SK-N-SH (cell line): ENCODE measurements around the gene FGF2.

GRCh38 chr4:121072976-121073344, 625 bp upstream of the NDNF start:
- RRBS, result no CpG with 5 or more reads among the region's 12 CpGs
CAGE:
- cytosol, long polyA plus RNA, result no peak
- long polyA plus RNA, result no peak
- nucleus, long polyA plus RNA, result no peak

- RRBS, result no CpG with 5 or more reads among the region's 4 CpGs
CAGE:
- cytosol, long polyA plus RNA, result no peak
- long polyA plus RNA, result no peak
- nucleus, long polyA plus RNA, result no peak
Measured at GRCh38 chr4:121214068-121214329, 49.9 kb upstream of the TNIP3 start.

- RRBS, result no CpG with 5 or more reads among the region's 1 CpG
CAGE:
- cytosol, long polyA plus RNA, result no peak
- long polyA plus RNA, result no peak
- nucleus, long polyA plus RNA, result no peak
Measured at GRCh38 chr4:121681511-121681803, 15.3 kb downstream of the ANXA5 start.

- RRBS, result 2% methylated on average over 3 of the region's 43 CpGs
CAGE:
- cytosol, long polyA plus RNA, result no peak
- long polyA plus RNA, result no peak
- nucleus, long polyA plus RNA, result no peak
Measured at GRCh38 chr4:121697036-121697567, 322 bp upstream of the ANXA5 start.

- RRBS, result no CpG with 5 or more reads among the region's 4 CpGs
CAGE:
- cytosol, long polyA plus RNA, result no peak
- long polyA plus RNA, result no peak
- nucleus, long polyA plus RNA, result no peak
Measured at GRCh38 chr4:122155586-122156277, 3.6 kb downstream of the BLTP1 start.

DNA sequence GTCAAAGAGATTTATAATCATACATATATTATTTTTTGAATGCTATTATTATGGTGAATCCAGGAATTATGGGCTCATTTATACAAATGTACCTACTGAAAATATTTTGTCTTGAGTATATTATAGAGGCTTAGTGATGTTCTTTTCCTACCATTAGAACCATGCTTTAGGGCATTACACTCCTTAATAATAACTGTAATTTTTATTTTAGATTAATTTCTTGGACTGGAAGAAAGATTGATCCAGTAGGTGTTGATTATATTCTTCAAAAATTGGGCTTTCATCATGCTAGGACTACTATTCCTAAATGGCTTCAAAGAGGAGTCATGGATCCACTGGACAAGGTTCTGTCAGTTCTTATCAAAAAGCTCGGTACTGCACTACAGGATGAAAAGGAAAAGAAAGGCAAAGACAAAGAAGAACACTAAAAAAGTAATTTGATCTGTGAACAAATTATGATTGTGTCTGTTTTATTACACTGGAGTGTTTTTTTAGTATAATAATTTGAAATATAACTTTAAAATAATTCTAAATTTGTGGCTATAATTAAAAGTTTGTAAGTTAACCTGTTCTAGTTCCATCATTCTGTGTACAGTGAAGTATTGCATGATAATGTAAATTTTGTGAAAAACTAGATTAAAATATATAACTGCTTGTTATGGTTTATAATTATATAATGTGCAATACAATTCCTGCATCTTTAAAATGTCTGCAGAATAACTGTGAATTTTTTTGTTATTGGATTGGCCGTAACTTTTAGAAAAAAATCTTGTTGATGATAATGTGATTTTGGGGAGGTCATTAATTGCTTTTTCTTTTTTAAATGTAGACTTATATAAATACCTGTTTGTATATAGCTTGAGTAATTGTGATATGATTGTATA, 16.7 kb upstream of the ADAD1 start:
- RRBS, result no CpG with 5 or more reads among the region's 2 CpGs
CAGE:
- cytosol, long polyA plus RNA, result no peak
- long polyA plus RNA, result no peak
- nucleus, long polyA plus RNA, result no peak

- RRBS, result 94% methylated on average over 8 of the region's 40 CpGs
CAGE:
- cytosol, long polyA plus RNA, result no peak
- long polyA plus RNA, result no peak
- nucleus, long polyA plus RNA, result no peak
Measured at GRCh38 chr4:122379078-122379599, 328 bp downstream of the ADAD1 start.

GRCh38 chr4:122673230-122673723, 52.4 kb upstream of the IL21 start:
- RRBS, result no CpG with 5 or more reads among the region's 2 CpGs
CAGE:
- cytosol, long polyA plus RNA, result no peak
- long polyA plus RNA, result no peak
- nucleus, long polyA plus RNA, result no peak

- RRBS, result 69% methylated on average over 2 of the region's 8 CpGs
CAGE:
- cytosol, long polyA plus RNA, result no peak
- long polyA plus RNA, result no peak
- nucleus, long polyA plus RNA, result no peak
Measured at GRCh38 chr4:122700078-122700716, 32.3 kb upstream of the BBS12 start.

DNA sequence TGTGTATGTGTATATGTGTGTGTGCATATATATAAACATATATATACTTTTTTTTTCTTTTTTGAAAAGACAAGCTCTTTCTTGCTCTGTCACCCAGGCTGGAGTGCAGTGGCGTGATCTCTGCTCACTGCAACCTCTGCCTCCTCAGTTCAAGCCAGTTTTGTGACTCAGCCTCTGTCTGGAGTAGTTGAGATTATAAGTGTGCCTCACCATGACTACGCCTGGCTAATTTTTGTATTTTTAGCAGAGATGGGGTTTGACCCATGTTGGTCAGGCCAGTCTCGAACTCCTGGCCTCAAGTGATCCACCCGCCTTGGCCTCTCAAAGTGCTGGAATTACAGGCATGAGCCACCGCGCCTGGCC, 33.2 kb downstream of the BBS12 start:
- RRBS, result no CpG with 5 or more reads among the region's 6 CpGs
CAGE:
- cytosol, long polyA plus RNA, result no peak
- long polyA plus RNA, result no peak
- nucleus, long polyA plus RNA, result no peak

DNA sequence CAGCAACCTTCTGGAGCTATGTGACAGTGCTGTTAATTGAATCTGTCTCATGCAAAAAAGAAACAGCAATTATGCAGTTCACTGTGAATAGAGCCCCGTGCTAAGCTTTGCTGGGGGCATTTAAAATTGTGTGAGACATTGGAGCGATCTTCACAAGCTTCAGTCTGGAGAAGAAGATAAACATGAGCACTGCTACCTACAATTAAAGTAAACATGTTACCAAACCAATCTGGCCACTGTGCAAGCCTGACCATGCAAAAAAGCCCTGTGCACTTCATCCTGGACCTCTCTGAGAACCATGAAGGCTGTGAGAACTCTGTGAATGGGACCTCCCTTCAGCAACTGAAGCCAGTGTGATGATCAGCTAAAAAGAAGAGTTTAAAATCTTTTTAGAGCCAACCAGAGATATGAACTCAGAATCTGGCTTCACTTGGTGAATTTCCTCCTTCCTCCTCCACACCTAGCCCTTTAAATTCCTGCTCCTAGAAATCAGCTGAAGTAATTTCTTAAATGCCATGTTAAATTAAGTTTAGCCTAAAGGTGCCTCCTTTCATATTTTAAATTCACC, 42.8 kb upstream of the FGF2 start:
- RRBS, result no CpG with 5 or more reads among the region's 2 CpGs
CAGE:
- cytosol, long polyA plus RNA, result no peak
- long polyA plus RNA, result no peak
- nucleus, long polyA plus RNA, result no peak

DNA sequence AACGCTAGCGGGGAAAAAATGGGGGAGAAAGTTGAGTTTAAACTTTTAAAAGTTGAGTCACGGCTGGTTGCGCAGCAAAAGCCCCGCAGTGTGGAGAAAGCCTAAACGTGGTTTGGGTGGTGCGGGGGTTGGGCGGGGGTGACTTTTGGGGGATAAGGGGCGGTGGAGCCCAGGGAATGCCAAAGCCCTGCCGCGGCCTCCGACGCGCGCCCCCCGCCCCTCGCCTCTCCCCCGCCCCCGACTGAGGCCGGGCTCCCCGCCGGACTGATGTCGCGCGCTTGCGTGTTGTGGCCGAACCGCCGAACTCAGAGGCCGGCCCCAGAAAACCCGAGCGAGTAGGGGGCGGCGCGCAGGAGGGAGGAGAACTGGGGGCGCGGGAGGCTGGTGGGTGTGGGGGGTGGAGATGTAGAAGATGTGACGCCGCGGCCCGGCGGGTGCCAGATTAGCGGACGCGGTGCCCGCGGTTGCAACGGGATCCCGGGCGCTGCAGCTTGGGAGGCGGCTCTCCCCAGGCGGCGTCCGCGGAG, at the start of gene FGF2:
TSS of gene FGF2 (plus strand) at position 437 of the 527 bp plus-strand sequence.
- RRBS, result 1% methylated on average over 22 of the region's 55 CpGs
CAGE:
- cytosol, long polyA plus RNA, result no peak
- long polyA plus RNA, result no peak
- nucleus, long polyA plus RNA, result no peak

DNA sequence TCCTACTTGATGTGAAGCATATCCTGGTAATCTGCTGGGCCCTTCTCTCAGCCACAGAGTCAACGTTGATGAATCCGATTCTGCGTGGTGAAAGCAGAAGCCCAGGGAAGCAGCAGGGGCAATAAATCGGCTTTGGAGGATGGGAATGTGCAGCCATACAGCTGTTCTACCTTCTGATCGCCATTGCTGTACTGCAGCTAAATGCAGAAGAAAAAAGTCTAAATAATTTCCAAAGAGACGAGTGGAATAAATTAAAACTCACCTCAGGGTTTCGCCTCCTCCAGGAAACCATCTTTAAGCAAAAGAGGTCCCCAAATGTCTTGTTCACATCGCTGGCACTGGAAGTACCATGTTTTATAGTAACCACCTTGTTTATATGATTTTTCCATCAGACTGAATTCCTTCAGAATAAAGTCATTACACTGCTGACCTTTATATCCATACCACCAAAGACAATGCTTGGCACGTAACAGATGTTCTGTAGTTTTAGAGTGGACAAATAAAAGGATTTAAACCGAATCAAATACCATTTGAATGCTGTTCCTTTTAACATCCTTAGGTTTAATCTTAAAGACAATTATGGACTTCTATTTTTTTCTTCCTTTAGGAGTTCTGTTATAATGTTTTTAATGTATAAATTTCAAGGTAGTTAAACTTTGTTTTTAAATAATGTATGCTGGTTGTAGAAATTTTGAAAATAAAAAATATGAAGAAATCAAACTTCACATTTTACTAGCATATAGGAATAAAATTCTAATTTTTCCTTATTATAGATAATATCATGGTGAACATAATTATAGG, 4.7 kb downstream of the NUDT6 start:
- RRBS, result no CpG with 5 or more reads among the region's 10 CpGs
CAGE:
- cytosol, long polyA plus RNA, result no peak
- long polyA plus RNA, result no peak
- nucleus, long polyA plus RNA, result no peak

DNA sequence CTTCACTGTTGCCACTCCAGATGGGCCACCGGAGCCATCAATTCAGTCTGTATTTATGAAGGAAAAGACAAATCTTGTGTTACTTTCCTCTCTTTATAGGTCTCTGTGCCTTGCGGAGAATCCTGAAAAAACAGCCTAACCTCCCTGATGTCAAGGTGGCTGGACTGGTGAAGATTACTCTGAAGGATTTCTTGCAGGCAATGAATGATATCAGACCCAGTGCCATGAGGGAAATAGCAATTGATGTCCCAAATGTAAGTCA, 56.2 kb downstream of the SPATA5 start:
- RRBS, result no CpG with 5 or more reads among the region's 2 CpGs
CAGE:
- cytosol, long polyA plus RNA, result no peak
- long polyA plus RNA, result no peak
- nucleus, long polyA plus RNA, result no peak

GRCh38 chr4:123338538-123338962, 58.0 kb upstream of the SPRY1 start:
- RRBS, result no CpG with 5 or more reads among the region's 5 CpGs
CAGE:
- cytosol, long polyA plus RNA, result no peak
- long polyA plus RNA, result no peak
- nucleus, long polyA plus RNA, result no peak

DNA sequence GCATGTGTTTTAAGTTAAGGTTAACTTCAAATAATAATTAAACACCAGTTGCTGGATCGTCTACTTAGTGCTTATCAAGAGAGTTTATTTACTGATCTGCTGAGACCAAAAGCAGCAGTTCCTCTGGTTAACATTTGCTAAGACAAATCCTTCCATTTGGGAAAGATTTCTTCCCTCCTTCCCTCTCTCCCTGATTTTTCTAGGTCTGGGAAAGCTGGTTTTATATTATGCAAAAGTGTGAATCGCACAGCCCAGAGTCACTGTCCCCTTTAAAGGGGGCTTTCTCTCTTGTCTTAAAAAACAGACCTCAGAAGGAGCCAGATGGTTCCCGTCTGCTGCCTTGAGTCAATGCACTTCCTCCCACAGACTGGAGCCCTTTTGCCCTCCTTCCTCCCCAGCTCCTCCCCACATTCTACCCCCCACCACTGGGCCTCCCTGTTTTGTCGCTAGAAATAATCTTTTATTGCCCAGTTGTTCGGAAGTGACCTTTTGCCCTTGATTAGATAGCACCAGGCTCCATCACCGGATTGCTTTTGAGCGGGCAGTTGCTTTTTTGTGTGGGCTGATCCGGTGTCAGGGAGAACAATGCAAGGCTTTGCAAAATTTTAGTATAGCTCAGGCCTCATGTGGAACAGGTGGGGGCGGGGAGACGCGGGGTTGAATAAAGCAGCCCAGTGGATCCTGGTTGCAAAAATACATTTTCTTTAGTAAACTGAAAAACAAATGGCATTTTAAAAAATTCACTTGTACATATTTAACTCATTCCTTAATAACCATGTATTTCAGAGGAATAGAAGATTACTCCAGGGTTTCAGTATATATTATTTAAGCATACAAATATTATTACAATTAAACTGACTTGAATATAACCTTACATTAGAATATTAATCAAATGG, 47.7 kb downstream of the SPRY1 start:
- RRBS, result no CpG with 5 or more reads among the region's 11 CpGs
CAGE:
- cytosol, long polyA plus RNA, result no peak
- long polyA plus RNA, result no peak
- nucleus, long polyA plus RNA, result no peak

- RRBS, result no CpG with 5 or more reads among the region's 24 CpGs
CAGE:
- cytosol, long polyA plus RNA, result no peak
- long polyA plus RNA, result no peak
- nucleus, long polyA plus RNA, result no peak
Measured at GRCh38 chr4:123547201-123547980, 150.8 kb downstream of the SPRY1 start.

- RRBS, result no CpG with 5 or more reads among the region's 12 CpGs
CAGE:
- cytosol, long polyA plus RNA, result no peak
- long polyA plus RNA, result no peak
- nucleus, long polyA plus RNA, result no peak
Measured at GRCh38 chr4:123555330-123555968, 158.9 kb downstream of the SPRY1 start.

DNA sequence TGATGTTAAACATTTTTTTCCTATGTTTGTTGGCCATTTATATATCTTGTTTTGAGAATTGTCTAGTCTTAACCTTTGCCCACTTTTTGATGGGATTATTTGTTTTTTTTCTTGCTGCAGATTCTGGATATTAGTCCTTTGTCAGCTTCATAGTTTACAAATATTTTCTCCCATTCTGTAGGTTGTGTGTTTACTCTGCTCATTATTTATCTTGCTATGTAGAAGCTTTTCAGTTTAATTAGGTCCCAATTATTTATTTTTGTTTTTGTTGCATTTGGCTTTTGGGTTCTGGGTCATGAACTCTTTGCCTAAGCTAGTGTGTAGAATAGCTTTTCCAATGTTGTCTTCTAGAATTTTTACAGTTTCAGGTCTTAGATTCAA, 169.9 kb downstream of the SPRY1 start:
CAGE:
- cytosol, long polyA plus RNA, result no peak
- long polyA plus RNA, result no peak
- nucleus, long polyA plus RNA, result no peak

GRCh38 chr4:123649695-123650452, 253.3 kb downstream of the SPRY1 start:
- RRBS, result no CpG with 5 or more reads among the region's 11 CpGs
CAGE:
- cytosol, long polyA plus RNA, result no peak
- long polyA plus RNA, result no peak
- nucleus, long polyA plus RNA, result no peak